Daoy (cell line): ENCODE measurements around a stretch of chr17.

DNA sequence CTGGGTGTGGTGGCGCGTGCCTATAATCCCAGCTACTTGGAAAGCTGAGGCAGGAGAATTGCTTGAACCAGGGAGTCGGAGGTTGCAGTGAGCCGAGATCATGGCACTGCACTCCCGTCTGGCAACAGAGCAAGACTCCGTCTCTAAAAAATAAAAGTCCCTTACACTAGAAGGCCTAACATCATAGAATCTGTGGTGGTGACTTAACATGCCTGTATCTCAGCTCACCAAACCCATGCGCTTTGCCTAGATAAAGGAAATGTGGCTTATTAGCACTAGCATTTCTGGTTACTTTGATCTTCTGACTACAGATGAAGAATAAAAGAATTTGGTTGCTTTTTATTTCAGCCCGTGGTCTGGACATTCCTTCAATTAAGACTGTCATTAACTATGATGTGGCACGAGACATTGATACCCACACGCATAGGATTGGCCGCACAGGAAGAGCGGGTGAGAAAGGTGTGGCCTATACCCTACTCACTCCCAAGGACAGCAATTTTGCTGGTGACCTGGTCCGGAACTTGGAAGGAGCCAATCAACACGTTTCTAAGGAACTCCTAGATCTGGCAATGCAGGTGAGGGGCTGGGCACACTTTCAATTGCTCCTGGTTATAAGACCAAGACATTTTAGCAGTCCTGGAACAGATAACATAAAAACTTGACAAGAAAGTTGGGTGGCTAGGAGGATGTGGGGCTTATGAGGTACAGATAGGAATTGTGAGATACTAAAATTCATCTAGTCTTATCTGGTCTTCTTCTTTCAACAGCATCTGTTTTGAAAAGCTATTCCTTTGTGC is 14.2 kb upstream of the PSMC5 start:
- RAMPAGE, long total RNA = no peak

- RAMPAGE, long total RNA = no peak
Observed at GRCh38 chr17:63934718-63935055, 2.6 kb upstream of the CD79B start.

- RAMPAGE, long total RNA = no peak
Observed at GRCh38 chr17:63974408-63975091, 1.8 kb upstream of the SCN4A start.

- RAMPAGE, long total RNA = no peak
Observed at GRCh38 chr17:64001762-64002896, 4.0 kb downstream of the PRR29 start.

DNA sequence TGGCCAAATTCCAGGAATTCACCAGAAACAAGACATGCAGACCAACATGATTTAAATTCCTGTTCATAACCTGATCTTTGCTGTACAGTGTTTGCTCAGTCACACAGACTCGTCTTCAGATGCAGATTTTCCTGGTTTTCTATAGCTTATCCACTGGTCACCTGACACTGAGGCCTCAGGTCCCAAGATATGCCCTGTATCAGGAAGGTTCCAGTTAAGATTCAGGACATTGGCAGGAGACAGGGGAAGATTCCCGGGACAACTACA is 47.4 kb downstream of the ERN1 start:
- RAMPAGE, long total RNA = no peak

- RAMPAGE, long total RNA = no peak
Observed at GRCh38 chr17:64329528-64330085, 61.1 kb downstream of the PECAM1 start.

DNA sequence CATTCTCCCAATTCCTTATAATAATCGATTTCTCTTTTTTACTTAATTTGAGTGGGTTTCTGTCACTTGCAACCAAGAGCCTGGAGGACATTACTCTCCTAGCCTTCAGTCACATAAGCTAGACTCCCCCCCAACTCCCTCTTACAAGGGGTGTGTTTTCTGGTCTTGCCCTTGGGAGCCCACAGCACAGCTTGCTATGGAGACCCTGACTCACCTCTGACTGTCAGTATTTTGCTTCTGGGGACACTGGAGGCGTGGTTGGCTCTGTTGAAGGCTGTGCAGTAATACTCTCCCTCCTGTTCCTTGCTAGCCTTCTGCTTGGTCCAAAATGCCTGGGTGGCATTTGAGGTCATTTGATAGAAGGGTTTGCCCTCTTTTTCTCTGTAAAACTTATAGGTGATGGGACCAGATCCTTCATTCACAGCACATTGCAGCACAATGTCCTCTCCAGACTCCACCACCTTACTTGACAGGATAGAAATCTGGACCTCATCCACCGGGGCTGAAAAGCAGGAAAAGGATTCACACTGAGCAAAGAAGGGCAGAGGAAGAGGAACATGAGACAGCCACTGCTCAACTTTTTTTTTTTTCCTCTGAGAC is 34.7 kb downstream of the PECAM1 start:
- RAMPAGE, long total RNA = no peak

GRCh38 chr17:64535996-64536331 is 29.2 kb downstream of the CEP95 start:
- RAMPAGE, long total RNA = no peak

DNA sequence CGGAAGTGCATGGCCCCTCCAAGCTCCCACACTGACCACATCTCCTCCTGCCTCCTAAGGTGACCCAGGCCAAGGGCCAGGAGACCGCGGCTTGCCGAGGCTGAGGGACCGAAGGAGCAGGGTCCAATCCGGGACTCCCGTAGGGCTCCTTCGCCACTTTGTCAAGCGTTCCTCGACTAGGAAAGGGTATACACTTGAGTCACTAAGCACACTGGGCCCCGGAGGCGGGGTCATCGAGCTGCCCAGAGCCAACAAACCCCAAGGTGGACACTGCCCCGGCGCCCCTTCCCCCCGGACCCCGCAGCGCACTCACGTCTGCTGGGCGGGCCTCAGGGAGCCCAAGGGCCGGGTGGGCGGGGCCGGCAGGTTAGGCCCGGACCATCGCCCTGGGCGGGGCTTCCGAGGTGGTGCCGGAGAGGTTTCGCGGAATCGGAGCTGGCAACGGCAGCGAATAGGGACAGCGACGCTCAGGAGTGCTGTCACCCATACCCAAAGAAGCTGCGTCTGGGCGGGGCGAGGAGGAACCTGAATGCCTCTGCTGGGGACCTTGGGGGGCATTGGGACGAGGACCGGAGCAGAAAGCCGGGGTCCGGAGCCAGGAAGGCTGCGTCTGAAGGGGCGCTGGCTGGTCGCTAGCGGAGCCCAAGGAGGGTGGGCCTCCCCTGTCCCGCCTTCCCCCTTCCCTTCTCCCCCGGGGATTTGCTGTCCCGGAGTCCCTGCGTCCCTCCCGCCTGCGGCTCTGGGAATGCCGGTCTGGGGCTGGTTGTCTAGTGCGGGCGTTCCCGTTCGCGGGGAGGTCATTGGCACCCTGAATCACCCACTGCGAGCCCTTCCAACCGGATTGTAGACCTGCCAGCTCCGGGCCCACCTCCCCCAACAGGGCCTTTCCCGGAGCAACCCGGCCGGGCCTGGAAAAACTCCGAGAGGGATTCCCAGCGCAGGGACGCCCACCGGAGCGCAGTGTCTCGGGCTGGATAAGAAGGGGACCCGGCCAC is 118.2 kb upstream of the SMURF2 start:
- RAMPAGE, long total RNA = no peak

GRCh38 chr17:64781025-64781227 is 118.8 kb upstream of the SMURF2 start:
- RAMPAGE, long total RNA = no peak

- RAMPAGE, long total RNA = no peak
Observed at GRCh38 chr17:64836055-64836320, 83.3 kb downstream of the LRRC37A3 start.

DNA sequence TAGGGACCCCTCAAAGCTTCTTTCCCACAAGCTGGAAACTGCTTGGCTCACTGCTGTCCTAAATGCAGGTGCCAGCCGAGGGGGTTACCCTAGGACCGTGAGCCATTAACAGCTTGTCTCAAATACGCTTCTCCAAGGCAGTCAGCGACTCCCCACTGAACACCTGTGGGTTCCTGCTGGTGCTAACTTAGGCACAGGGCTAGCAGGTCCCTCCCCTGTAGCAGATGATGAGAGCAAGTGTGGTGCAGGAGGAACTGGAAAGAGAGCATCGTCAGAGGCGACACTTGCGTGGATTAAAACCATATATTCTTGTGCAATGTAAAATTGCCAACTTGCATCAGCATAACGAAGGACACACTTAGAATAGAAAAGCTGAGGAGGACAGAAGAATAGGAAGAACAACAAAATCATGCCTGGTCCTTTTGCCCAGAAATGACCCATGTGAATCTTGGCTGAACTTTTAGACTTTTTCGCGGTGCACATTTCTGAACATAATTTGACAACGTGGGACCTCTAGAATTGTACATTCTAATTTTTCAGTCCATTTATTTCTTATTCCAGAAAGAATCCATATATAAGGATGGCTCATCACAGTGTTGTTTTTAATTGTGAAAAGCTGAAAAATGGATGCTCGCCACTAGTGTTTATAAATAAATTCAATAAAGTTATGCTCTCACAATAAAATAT is 67.2 kb upstream of the LRRC37A3 start:
- RAMPAGE, long total RNA = no peak

DNA sequence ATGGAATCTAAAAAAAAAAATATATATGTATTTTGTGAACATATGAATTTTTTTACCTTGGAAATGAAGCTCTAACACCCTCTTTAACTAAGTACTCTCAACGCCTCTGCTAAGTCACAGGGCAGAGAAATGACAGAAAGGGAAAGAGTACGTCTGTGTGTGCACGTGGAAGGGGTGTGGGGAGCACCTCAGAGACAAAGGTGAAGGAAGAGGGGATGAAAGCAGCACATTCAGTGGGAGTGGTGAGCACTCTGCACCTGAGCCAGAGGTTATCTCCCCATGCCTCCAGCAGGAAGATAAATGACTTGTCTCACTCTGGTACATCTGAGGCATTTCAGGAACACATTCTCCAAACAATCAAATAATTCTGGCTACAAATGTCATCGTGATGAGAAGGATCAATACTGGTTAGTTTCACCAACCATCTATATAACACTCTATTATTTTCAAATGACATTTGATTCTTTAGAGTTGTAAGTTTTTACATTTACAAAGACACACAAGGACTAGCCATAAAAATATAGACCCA is 15.0 kb downstream of the GNA13 start:
- RAMPAGE, long total RNA = no peak

GRCh38 chr17:65050019-65051087 is 6.2 kb downstream of the GNA13 start:
- RAMPAGE, long total RNA = no peak

- RAMPAGE, long total RNA = no peak
Observed at GRCh38 chr17:65066080-65066283, 9.4 kb upstream of the GNA13 start.

GRCh38 chr17:65290589-65291162 is 153.5 kb downstream of the RGS9 start:
- RAMPAGE, long total RNA = no peak

GRCh38 chr17:65551906-65552691 is 9.3 kb downstream of the AXIN2 start:
- RAMPAGE, long total RNA = no peak

GRCh38 chr17:65555660-65556365 is 5.6 kb downstream of the AXIN2 start:
- RAMPAGE, long total RNA = no peak

DNA sequence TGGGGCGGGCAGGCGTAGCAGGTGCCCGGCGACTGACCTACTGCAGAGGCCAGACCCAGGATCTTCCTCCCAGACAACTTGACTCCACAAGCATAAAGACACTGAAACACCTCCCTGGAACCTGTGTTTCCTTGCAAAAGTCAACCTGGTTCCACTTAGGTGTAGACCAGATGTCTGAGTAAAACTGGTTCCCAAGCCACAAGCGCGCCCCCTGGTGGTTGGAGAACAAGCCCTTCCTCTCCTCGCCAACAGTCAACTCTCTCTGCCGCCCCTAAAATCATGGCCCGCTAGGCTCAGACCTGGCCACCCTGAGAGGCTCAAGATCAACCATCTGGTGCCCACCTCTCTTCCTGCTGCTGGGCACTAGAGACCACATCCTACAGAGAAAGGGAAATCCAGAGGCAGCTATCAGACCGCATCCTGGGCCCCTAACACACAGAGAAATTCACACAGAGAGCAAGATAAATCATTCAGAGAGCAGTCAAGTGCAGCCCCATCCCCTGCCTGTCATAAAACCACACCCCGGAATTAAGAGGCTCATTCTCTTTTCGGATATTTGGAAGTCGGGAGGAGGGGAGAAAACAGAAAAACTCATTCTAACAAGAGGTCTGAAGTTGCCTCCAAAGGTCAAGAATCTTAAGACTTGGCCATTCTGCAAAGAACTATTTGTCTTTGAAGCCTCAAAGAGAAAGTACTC is 4.9 kb downstream of the AXIN2 start:
- RAMPAGE, long total RNA = no peak

DNA sequence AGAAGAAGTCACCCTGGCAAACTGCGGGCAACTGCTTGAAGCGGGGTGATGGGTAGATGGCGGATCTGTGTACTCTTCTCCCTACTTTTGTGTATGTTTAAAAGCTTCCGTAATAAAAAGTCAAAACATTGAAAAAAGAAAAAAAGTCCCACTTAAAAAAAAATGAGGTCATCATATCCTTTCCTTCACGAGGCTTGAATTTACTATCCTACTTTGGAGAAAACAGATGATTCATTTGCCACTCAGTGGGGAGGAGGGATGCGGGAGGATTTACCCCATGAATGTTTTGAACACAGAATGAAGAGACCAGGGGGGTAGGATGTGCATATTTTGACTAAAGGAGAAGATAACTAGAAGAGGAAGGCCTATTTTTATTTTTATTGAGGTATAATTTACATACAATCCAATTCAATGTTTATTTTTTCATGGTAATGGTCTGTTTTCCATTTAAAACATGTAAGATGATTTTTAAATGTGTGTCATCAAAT is 135.3 kb upstream of the AXIN2 start:
- RAMPAGE, long total RNA = no peak